ENCODE measurements around a stretch of chr13.

DNA sequence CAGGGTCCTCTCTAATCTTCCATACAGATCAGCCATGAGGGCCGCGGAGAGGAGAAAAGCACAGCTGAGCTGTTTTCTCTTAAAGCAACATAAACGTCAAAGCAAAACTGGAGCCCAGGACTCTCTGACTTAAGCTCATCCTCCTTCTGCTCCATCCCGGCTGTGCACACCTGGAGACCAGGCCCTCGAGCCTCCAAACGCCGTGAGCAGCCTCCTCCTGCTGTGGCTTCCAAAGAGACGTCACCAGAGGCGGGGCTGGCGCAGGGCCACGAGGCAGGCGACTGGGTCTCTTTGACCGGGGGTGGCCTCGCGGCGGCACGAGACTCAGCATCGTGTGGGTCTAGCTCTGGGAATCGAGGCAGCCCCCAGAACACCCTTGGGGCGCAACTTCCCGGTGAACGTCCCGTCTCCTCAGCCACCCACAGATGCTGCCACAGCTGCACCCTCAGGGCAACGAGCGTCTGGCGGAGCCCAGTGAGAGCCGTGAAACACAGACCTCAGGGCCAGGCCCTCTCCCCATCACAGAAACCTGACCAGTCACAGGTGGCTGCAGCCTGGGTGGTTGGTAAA, 22.8 kb downstream of the RASA3 start:
- RAMPAGE, long total RNA, result no peak
- RRBS, result 91% methylated on average over 2 of the region's 27 CpGs

GRCh38 chr13:114113872-114114427, 18.5 kb downstream of the RASA3 start:
- RAMPAGE, long total RNA, result no peak
- RRBS, result no CpG with 5 or more reads among the region's 29 CpGs

DNA sequence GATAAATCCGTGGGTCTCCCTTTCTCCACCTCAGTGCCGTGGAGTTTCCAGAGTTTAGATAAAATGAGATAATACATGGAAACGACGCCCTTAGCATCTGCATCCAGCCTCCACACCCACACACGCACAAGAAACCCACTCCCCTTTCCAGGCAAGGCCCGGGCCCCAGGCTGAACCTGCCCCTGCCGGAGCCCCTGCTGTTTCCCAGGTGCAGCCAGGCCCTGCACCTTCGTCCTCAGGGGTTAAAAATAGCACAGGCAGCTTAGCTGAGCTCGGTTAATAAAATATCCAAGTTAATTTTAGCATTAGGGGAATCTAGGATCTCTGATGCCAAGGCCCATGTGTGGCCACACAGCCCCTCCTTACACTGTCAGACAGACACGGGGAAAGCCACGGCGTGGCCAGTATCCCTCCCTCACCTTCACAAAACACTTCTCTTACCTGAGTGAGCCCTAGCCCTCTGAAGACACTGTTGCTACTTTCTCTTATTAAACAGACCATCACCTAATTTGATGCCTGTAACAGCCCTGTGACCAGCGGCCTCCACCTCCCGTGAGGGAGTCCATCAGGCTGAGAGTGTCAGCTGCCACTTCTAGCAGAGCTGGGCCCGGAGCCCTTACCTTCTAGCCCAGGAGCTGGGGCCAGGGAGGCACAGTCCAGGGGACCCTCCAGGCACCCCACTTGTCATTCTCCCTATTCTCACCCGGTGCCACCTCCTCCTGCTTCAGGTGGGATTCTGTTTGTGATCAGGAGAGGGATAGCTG, 4.4 kb downstream of the RASA3 start:
- RAMPAGE, long total RNA, result no peak
- RRBS, result 90% methylated on average over 2 of the region's 16 CpGs

DNA sequence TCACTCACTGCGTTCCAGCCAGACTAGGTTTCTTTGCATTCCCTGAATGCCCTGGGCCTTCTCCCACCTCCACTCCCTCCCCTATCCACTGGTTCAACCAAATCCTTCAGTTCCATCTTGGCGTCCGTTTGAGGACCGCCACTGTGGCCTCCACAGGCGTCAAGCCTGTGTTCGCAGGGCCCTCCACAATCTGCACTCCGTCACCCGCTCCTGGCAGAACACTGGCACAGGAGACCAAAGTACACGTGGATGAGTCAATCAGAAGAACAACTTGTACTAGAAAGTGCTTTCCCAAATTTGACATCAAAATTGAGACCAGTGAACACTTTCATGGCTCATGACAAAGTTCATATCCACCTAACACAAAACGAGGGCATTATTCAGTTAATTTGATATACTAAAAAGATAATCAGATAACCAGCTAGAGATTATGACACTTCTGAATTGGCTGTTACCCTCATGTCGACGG, 6.5 kb upstream of the CDC16 start:
- RAMPAGE, long total RNA, result no peak
- RRBS, result no CpG with 5 or more reads among the region's 12 CpGs

- RAMPAGE, long total RNA, result no peak
- RRBS, result no CpG with 5 or more reads among the region's 5 CpGs
Observed at GRCh38 chr13:114238629-114239193, 4.0 kb downstream of the CDC16 start.

DNA sequence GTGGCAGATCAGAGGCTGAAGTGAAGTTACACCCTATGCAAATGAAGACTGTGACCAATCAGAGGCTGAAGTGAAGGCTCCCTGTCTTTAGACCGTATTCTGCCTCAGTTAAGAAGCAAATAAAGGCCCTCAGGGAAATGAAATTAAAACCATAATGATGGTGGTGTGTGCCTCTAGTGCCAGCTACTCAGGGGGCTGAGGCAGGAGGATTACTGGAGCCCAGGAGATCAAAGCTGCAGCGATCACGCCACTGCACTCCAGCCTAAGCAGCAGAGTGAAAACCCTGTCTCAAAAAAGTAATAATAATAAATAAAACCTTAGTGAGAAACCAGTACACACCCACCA, 12.9 kb upstream of the UPF3A start:
- RAMPAGE, long total RNA, result no peak
- RRBS, result no CpG with 5 or more reads among the region's 3 CpGs

Measured in epithelial cell of alveolus of lung (primary cell).